Parotid gland (tissue), 1 donor: ENCODE measurements around a stretch of chr2.

DNA sequence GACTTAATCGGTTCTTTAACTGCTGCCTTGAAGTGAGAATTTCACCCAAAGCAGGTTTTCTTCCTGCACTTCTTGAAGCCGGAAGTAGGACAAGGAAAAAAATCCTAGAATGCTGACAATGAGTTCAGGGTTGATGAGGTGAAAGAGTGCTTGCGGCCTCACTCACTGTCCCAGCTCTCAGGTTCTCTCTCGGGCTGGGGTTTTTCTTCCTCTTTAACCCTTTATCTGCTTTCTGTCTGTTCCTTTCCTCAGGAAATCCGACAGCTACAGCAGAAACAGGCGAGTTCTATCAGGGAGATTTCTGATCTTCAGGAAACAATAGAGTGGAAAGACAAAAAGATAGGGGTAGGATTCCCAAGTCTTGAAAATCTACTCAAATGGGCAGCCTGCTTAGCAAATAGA is 41.4 kb upstream of the RBM44 start:
- PRO-cap, result no peak

- PRO-cap, result no peak
Observed at GRCh38 chr2:237858278-237859437, 765 bp upstream of the RAMP1 start.

DNA sequence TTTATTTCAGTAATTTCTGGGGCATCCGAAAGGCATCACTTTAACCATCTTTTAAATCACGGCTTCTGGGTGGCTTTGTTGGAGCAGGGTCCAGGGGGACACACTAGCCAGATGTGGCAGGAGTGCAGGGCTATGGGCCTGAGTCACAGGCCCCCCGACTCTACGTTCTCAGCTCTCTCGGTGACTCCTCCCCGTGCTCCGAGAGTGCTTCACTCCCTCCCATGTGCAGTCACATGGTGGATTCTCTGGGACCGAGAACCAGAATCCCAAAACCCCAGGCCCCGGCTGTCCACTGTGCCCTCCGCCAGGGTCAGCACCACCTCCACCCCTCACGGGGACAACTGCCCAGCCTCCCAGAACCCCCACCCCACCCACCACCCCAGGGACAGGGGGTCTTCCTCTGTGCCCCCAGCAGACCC is 4.2 kb downstream of the RAMP1 start:
- PRO-cap, result no peak

DNA sequence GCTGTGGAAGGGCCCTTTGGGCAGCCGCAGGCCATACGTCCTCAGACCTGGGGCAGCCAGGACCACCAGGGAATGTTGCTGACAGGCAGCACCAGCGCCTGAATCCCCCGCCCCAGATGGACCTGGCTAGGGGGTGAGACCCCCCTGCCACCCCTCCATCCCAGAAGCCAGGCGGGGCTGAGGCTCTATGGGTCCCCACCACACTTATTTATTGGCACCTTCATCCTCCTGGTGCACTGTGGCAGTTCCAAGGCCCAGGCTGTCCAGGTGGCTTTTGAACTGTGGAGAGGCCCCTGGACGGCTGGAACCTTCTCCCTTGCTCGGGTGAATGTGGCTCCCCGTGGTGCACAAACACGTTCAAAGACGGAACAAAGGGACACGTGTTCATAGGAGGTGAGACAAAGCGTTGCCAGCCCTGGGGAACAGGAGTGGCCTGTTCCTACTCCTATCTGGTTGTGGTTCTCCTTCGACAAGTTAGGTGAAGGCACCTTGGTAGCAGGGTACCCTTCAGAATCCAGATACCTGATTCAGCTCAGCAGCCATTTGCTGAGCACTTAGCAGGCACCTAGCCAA is 35.1 kb downstream of the RAMP1 start:
- PRO-cap, result no peak

- PRO-cap, result no peak
Observed at GRCh38 chr2:237967248-237968330, 775 bp downstream of the UBE2F start.

GRCh38 chr2:237968331-237969178 is 1.7 kb downstream of the UBE2F start:
- PRO-cap, result no peak

GRCh38 chr2:238057535-238057734 is 3.4 kb upstream of the SCLY start:
- PRO-cap, result no peak

DNA sequence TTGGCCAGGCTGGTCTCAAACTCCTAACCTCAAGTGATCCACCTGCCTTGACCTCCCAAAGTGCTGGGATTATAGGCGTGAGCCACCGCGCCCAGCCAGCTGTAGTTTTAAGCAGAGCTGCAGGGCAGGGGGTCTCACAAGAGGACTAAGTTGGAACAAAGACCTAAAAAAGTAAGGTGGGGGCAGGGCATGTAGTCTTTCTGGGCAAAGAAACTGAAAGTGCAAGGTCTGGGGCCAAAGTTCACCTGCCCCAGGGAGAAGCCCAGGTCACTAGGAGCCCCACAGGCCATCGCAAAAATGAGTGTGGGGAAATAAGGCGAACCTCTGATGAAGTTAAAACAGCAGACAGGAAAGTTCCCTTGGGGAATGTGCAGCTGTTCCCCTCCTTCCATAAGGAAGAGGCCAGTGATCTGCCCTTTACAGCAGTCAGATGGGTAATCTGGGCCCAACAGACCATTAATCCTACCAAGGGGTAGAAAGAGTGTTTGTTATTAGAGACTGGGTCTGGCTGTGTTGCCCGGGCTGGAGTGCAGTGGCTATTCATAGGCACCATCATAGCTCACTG is 2.7 kb downstream of the SCLY start:
- PRO-cap, result no peak

GRCh38 chr2:238231203-238231418 is 8.7 kb downstream of the HES6 start:
- PRO-cap, result no peak

DNA sequence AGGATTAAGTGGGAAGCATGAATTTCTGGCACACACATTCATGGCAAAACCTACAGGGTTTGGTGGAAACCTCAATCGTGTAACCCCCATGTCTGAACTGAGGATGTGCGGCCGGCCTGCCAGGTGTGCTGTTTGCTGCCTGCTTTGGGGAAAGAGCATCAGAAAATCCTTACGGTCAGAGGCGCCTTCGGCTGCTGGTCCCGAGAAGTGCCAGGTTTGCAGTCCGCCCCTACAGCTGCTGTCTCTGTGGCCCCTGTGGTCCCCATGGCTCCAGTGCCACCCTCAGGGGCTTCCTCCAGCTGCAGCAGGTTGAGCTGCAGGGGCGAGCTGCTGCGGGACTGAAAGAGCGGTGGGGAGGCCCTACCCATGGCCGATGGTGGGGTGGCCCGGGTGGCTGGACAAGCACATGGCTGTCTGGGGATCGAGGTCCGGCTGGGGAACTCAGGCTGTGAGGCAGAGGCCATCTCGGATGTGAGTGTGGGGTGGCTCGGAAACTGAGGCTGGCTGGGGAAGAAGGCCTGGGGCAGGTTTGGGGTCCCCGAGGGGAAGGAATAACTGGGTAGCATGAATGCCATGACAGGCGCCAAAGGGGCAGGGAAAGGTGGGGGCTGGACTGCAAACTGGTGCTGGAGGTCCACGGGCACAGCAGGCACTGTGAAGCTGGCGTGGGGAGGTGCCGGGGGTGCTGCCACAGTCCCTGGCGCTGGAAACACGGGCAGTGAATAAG is 13.1 kb upstream of the HES6 start:
- PRO-cap, result no peak

DNA sequence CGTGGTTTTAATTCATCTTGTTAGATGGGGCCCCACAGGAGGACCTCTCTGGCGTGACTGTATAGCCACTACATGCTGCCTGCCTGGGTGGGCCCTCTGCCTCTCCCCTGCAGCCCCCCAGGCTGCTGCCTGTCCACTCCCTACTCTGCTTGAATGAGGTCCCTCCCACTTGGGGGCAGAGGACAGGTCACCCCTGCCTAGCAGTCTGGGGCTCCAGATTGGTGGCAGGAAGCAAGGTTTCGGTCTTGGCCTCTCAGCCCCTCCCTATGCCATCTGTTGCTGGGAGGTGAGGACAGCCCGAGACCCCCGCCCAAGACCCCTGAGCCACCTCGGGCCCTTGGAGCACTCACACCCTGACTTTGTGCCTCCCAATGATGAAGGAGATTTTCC is 22.0 kb upstream of the HES6 start:
- PRO-cap, result no peak

DNA sequence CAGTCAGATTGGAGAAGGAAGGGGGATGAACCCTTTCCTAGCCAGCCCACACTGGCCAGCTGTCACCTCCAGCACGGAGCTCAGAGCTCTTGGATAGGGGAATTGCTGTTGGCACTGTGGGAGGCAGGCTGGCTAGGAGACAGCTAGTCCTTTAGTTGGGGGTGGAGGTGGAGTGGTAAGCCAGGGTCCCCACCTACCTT is 2.5 kb upstream of the PER2 start:
- PRO-cap, result no peak

DNA sequence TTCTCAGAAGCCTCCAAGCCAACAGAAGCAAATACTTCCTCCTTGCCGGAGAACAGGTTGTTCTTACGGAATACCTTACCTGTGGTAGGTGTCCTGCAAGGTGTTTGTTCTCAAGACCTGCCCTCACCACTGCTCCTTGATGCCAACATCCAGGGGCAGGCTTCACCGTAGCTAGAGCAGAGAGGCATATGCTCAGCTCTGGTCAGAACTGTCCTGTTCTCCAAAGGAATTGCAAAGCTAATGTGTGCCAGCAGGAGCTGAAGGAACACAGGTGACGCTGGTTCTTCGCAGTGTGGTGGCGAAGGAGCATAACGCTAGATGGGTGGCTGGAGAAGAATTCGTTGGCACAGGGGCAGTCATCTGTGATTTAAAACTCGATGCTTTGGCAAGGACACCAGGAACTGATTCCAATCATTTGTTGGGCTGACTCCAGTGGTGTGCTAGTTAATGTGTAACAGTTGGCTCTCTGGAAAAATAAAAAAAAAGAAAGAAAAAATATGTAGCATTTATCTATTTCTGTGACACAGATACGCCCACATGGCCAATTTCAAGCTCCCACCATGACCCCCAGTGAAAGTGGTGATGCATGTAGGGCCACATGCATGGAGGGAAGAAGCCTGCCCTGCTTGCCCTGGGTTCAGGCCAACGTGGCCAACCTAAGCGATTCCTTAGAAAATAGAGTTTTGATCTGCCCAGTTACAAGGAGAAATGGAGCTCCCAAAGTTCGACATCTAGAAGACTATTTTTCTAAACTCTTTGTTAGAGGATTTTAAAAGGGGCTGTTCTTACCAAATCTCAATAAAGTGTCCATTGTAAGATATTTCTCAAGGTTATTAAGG is 11.5 kb upstream of the PER2 start:
- PRO-cap, result no peak

- PRO-cap, result no peak
Observed at GRCh38 chr2:238415093-238415602, 11.6 kb upstream of the ASB1 start.

DNA sequence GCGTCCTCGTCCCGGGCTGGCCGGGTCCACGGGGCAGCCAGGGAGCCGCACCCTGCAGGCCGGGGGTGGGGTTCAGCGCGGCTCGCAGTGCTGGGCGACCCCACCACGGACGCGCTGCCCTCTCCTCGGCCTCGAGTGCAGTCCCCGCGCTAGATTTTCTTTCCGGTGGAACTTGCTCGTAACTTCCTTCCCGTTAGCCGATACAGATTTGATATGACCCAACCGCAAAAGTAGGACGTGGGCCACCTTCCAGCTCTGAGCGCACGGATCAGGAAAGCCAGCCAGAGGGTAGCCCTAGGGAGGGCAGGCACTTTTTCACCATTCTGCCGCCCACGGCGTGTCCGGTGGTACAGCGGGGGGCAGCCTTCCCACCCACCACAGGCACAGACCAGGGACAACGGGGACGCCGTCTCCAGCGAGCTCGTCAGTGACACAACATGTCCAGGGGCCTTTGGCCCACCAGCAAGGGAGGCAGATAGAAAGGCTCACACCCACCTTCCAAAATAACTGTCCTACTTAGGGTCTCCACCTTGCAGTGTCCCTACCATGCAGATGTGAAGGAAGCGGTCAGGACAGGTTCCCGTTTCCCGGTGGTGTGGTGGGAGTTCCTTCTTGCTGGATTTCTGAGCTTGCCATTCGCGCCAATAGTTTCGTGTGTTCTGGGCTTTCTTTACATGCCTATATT is 614 bp downstream of the ASB1 start:
- PRO-cap, result unidirectional peak, minus-strand start at position 158 of the sequence

DNA sequence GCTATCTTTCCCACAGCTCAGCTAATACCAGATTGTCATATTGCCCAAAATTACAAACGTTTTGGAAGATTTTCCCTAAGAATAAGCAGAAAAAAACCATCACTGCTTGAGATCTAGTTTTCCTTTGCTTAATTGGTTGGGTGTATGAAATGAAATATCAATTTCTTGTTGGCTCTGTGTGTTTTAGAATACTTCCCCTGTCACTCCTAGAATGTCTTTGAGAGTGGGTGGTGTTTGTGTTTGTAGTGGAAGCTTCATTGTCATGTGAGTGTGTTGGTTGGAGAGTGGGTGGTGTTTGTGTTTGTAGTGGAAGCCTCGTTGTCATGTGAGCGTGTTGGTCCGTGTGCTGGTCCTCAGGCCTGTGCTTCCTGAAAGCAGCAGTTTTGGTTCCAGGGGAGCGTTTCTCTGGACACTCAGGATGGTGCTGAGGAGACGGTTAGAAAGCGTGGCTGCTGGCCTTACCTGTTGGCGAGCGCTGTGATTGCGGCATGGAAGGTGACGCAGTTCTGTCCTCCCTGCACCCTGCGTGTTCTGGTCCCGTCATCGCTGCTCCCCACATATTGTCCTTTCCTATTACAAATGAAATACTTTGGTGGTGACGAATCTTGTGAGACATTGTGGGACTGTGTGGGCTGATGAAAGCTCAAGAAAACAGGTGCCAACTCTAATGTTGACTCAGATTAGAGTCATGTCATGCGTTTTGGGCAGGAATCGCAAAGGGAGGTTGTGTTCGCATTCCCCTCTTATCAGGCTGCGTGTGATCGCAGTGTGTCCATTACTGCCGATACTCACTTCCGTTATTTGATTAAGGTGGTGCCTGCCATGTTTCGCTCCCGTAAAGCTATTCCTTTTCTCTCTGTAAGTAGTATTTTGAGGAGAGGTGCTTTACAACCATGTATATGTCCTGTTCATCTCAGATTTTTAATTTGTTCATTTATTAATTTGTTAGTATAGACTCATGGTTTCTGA is 12.6 kb downstream of the ASB1 start:
- PRO-cap, result no peak

DNA sequence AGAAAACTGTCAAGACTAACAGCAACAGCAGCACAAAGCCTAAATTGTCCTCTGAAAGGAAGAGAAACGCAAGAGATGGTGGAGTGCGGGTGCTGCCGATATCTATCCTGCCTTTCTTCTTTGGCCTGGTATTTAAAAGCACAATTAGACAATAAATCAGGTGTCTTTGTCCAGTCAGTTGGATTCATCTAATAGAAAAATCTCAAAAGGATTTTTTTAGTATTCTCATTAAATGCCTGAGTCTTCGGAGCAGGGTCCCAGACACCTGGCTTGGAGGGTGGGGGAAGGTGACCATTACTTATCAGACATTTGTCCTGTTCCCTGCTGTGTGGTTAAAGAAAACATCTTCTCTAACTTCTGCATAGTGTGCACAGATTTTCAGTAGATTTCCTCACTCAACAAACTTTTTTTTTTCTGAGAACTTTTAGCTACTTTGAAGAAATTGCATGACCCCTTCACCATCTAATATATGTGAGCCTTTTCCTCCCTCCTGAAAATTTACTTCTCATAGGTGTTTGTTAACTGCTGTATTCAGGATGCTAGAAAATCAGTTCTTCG is 3.4 kb downstream of the TWIST2 start:
- PRO-cap, result no peak

- PRO-cap, result no peak
Observed at GRCh38 chr2:238852024-238852779, 4.3 kb downstream of the TWIST2 start.

DNA sequence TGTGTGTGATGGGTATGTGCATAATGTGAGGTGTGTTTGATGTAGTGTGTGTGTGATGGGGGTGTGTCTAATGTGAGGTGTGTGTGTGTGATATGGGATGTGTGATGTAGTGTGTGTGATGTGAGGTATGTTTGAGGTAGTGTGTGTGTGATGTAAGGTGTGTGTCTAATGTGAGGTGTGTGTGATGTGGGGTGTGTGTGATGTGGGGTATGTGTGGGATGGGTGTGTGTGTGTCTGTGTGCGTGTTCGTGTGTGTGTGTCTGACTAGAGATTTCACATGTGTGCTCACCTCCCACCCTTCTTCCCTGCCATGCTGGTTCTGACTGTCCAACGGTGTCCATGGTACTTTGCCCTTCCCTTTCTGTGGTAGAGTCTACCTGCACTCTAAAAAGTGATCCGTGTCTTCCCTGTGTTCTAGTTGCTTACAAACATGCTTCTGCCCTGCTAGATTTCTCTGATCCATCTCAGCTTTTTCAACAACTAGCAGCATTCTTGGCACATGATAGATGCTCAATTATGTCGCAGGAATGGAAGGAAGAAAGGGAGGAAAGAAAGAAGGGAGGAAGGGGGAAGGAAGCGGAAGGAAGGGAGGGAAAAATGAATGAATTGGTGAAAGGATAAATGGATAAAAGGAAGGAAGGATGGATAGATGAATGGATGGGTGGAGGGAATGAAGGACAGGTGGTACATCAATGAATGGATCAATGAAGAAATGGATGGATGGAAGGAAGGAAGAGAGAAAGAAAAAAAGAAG is 56.5 kb downstream of the TWIST2 start:
- PRO-cap, result no peak

DNA sequence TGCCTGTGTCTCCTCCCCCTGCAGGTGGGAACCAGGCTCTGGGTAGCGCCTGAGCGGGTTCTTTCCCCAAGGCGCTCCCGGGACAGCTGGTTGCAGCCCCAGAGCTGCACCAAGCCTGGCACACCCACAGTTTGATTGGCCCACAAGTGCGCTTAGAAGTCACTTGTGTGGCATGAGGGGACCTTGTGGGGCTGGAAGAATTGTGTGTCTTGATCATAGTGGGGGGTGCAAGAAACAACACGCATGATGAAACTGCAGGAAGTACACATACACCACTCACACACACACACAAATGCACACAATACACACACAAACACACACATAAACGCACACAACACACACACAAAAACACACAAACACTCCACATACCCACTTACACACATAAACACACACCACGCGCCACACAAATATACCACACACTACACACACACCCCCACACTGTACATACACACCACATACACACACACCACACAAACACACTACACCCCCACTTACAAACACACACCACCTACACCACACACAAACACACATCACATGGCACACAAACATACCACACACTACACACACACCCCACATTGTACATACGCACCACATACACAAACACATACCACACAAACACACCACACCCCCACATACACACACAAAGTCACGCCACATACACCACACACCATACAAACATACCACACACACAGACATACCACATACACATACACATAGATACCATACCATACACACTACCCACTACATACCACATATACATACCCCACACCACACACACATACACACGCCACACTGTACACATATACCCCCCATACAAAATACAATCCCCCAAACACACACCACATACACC is 59.8 kb downstream of the TWIST2 start:
- PRO-cap, result no peak